ENCODE measurements around a stretch of chr12.

GRCh38 chr12:105737925-105738629 is 400.7 kb downstream of the NUAK1 start:
- PRO-cap: no peak

DNA sequence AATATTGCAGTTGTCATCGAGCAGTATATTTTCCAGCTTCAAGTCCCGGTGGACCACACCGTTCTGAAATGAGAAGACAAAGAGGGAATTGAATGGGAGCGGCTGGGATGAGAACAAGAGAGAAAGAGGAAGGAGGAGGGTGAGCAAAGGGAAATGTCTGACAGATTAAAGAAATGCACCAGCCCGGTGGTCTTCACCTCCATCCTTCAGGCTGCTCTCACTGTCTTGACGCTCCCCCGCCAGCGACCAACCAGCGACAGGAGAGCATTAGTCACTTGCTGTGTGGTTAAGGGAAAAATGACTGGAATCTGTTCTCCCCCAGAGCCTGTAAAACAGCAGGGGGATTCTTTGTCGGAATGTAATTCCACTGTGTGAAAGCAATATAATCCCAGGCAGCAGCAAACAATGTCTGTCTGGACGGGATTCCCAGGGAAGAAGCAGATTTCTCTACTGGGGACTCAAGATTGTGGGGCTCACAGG is 54.8 kb downstream of the NUAK1 start:
- PRO-cap: no peak

- PRO-cap: no peak
Measured at GRCh38 chr12:106102963-106103610, 35.7 kb downstream of the NUAK1 start.

- PRO-cap: no peak
Measured at GRCh38 chr12:106107446-106107897, 31.3 kb downstream of the NUAK1 start.

- PRO-cap: no peak
Measured at GRCh38 chr12:106239648-106240532, 7.9 kb downstream of the CKAP4 start.

DNA sequence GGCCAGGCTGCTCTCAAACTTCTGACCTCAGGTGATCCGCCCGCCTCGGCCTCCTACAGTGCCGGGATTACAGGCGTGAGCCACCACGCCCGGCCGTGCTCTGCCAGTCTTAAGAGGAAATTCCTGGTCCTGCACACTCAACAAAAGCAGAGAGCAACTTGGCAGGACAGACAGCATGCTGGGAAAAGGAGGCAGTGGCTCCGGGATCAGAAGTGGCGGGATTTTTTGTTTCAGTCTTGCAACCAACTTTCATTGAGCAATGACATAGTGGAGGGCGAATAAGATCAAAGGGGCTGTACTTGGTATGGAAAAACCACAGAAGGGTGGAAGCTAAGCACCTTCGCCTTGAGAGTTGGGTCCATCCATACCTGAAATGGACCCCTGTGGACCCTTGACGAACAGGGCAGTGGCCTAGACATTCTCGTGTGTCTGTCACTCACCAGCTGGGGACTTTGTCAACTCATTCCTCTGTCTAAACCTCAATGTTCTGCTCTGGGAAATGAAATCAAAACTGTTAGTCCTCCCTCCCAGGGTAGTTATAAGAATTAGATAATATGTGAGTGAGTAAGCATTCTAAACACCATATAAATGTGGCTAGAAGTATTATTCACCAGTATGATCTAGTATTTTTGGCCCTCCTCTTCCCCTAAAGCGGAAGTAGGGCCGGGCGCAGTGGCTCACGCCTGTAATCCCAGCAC is 1.9 kb downstream of the CKAP4 start:
- PRO-cap: no peak

GRCh38 chr12:106249147-106249493 is 1.3 kb upstream of the CKAP4 start:
- PRO-cap: no peak

- PRO-cap: no peak
Measured at GRCh38 chr12:106288391-106288784, 14.1 kb upstream of the TCP11L2 start.

DNA sequence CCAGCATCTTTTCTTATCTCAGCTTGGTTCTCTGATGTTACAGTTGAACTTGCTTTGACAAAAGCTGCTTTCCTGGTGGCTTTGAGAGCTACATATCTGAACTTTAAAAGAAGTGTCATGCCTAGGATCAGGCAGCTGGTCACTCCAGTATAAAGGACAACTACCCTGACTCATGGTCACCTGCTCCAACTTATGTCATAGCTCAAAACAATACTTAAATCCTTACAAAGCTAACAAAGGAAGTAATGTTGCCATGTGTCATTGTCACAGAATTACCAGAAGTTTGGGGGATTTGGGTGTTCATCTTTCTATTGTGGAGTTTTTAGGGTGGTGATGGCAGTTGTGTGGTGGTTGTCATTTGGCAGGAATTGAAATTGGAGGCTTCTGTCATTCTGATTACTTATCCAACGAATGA is 1.8 kb upstream of the TCP11L2 start:
- PRO-cap: no peak

DNA sequence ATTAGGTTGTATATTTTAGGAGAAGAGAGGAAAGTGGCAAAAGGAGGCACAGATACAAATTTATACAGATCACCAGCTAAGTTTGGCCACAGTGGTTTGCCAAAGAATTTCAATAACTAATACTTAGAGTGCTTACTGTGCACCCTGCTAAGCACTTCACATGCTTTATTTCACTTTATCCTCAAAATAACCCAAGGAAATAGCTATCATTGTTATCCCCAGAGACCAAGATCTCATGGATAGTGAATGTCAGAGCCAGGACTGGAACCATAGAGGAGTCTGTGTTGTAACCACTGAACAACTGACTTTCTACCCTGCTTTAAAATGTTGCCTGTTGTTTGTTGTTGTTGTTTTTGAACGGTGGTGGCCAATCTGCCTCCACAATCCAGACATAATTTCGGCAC is 1.3 kb upstream of the TCP11L2 start:
- PRO-cap: no peak

DNA sequence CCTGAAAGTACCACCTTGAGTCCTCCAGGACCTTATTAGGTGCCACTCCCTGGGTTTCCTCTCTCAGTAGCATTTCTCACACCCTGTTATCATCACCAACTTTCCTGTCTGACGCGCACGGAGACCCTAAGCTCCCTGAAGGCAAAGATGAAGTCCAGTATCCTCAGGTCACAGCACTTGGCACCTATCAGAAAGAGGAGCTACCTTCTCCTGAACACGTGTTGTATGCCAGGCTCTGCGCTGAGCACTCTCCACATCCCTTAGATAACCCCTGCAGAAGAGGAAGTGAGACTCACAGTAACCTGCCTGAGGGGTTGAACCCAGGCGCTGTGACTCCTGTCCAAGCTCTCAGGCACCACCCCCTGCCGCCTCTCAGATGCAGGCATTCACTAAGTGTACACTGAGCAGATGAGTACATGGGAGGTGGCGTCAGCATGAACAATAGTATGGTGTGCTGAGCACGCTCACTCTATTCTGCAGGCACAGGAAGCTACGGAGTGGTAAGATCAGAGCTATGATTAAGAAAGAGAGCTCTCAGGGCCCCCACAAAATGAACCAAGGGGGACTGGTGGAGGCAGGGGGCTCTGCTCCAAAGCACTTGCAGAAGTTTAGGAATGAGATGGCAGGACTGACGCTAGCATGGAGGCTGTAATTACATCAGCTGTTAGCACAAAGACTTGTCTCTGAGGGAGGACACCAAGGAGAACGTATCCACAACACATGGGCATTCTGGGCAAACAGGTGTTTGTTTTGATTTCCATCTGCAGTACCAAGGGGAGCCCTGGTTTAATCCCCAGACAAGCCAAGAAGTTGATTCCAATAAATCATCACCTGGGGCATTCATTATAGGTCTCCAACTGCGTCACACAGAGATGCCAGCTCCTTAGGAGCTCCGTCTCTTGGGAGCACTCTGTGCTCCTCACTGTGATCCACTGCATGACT is 20.8 kb upstream of the RIC8B start:
- PRO-cap: no peak

GRCh38 chr12:106766232-106766936 is 8.1 kb upstream of the RIC8B start:
- PRO-cap: no peak

DNA sequence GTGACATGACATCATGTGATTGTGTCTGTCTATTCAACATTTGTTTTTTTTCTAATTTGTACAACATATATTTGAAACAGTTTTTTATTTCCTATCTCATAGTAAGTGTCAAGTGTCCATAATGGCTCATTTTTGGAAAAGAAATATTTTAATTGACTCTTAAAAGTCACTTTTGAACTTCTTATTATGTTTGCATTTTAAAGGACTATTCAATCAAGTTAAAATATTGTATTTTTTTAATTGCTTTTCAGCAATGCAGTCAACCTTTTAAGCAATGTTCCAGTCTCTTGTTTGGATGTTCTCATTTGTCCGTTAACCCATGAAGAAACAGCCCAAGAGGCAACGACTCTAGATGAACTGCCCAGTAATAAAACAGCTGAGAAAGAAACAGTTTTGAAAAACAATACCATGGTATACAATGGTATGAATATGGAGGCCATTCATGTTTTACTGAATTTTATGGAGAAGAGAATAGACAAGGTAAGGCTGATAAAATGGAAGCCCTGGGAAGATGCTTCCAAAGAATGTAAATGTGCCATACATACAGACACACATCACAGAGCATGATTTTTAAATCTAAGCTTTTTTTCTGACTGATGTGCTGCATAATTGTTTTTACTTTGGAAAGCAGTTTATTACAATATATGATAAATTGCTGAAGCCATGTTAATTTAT is 68.0 kb downstream of the RIC8B start:
- PRO-cap: no peak

DNA sequence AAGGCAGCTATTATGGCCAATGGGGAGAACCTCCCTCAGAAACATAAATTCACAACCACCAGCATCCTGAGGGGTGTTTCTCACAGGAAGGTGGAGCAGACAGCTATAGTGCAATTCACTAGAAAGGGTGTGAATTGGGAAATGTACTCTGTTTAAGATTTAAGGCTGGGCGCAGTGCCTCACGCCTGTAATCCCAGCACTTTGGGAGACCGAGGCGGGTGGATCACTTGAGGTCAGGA is 85.5 kb upstream of the CRY1 start:
- PRO-cap: no peak

DNA sequence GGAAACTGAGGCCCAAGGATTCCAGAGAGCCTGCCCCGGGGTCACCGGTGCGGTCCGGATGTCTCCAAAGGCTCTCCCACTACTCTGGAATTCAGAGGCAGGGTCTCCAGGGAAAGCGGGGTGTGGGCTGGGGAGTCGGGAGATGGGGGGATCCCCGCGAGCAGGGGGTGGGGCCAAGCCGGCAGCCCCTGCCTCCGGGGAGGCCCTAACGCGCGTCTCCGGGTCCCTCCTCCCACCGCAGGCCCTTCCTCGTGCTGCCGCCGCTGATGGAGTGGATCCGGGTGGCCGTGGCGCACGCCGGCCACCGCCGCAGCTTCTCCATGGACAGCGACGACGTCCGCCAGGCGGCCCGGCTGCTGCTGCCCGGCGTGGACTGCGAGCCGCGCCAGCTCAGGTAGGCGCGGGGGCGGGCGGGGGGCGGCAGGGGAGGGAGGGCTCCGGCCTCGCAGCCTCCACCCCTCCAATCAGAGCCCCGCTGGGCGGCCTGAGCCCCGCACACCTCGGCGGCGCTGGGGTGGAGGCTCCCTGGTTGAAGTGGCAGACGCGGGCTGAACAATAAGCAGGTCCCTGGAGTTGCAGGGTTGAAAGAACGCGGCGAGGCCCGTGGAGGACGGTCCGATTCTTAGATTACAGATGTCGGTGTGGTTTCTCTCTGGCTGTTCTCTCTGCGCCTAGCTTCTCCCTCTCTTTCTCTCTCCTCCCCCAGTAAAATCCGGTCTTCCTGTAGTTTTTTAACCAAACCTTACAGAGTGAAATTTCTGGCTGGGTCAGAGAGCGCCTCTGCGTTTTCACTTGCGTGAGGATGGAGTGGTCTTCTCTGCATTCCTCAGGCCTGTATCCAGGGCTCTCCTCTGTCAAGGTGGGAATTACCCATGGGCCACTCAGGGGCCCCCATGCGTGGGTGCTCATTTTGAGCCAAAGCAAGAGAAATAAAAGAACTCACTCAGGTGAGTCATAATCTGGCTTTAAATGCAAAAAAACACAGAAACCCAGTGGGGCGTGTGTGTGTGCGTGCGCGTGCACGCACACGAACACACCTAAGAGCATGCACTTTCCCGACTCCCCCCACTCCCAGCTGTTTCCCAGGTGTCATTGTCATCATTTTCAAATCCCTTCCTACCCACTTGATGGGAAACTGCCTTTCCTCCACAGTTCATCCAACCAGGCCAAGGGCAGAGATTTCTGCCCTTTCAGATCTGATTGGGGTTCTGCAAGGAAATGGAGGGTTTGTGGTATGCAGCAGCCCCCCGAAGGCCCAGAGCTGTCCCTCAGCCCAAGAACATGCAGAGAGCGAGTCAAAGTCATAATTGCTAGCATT is 104.2 kb upstream of the PWP1 start:
- PRO-cap: no peak

GRCh38 chr12:108113026-108113925 is 15.8 kb upstream of the WSCD2 start:
- PRO-cap: no peak

DNA sequence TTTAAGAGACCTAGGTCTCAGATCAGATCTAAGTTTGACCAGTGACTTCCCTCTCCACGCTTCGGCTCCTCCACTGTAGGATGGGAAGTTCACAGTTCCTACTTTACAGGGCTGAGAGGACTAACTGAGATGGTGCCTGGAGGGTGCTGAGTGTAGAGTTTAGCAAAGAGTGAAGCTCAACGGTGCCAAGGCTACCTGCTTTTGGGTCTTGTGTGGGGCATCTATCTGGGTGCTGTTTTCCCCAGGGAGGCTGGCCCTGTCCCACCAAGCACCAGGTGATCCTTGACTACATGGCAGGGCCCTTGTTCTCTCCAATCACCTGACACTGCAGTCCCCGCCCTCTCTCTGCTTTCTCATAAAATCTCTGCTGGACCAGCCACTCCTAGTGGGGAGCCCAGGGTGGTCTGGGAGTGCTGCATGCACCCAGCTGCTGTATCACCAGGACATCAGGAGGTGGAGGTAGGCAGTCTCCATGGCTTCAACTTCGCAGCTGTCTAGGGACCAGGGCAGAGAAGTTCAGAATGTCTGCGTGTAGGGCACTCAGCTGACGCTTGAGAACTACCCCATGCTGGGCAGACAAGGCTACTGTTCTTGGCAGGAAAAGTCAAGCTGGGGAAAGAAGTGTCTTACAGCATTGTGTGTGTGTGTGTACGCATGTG is 2.4 kb downstream of the WSCD2 start:
- PRO-cap: no peak

DNA sequence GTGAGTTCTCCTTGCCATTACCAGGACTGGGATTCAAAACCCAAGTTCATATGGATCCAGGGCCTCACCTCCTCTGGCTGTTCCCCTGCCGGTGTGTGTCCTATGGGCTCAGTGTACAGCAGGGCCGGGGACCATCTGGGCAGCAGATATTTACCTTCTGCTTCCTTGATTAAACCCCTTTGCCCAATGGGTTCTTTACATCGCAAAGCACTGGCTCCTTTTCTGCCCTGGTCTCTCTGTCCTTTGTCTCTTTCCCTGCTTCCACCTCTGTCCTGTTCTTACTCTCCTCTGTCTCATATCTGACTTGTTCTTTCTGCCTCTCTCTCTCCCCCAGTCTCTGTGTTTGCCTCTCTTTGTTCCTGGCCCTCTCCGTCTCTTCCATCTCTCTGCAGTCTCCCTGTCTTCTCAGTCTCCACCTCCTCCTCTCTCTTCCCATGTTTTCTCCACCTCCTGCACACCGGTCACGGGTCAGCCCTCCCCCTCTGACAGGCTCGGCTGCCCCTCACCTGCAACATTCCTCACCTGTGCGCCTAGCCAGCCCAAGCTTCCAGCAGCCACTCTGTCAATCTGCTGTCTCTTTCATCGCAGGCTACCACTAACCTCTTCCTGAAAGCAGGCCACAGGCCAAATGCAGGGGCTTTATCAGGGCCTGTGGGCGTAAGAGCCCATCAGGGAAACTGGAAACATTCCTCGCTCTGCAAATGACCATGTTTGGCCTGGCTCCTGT is 34.7 kb downstream of the CMKLR1 start:
- PRO-cap: no peak

- PRO-cap: no peak
Measured at GRCh38 chr12:108320557-108321250, 18.4 kb downstream of the CMKLR1 start.

DNA sequence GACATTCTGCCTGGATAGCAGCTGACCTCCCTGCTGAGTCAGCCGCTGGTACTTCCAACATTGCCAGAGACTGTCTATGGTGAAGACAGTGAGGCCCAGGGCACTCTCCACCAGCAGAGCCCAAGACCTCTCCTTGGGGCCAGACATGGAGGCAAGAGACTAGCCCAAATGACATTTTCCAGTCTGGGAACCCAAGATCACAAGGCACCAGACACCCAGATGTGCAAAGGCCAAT is 5.9 kb downstream of the CMKLR1 start:
- PRO-cap: no peak

Measured in peritoneum (tissue), 1 donor.